PC-3 (cell line): ENCODE measurements around the gene DEGS1.

DNA sequence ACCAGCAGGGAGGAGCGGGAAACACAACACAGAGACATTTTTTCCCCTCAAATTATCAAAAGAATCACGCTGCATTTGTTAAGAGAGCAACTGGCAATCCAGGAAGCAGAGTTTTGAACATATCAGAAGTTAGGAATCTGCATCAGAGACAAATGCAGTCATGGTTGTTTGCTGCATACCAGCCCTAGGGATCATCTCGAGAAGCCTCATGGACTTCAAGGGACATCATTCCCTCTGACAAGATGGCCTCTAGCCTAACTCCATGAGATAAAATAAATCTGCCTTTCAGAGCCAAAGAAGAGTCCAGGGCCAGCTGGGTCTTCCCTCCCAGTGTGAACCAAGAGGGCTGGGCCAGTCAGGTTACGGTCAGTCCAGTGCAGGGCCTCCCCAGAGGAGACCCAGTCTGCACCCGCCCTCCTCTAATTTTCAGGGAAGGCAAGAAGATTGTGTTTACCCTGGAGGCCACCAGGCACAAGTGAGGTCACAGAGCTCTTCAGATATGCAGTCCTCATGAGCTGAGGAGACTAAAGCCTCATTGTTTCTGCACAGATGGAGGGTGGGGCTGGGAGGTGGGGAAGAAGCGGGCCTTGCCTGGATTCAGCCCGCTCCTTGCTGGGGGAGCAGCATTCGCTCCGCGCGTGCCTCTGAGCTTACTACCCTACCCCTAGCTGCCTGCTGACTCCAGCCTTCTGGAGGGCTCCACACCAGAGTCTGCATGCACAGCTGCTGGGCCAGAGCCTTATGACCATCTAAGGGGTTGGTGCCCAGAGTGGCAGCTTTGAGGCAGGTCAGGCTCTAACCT lies 52.8 kb downstream of the CAPN2 start:
- RAMPAGE, long total RNA = no peak

DNA sequence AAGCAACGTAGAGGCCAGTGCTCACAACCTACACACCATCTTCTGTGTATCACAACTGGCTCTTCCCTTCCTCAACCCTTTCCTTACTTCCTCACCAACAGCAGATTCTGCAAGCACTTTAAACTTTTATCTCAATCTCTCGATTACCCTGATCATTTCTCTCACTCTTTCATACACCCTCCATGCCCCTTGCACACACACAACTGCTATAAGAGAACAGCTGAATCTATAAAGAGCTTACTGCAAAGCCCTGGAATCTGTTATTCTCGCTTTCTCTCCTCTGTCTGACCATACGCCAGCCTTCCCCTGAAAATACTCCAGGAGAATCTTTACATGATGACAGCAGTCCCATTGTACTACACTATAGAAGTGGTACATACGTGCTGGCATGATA lies 62.4 kb downstream of the TP53BP2 start:
- RAMPAGE, long total RNA = no peak

GRCh38 chr1:223792111-223792667 lies 53.6 kb downstream of the TP53BP2 start:
- RAMPAGE, long total RNA = no peak

DNA sequence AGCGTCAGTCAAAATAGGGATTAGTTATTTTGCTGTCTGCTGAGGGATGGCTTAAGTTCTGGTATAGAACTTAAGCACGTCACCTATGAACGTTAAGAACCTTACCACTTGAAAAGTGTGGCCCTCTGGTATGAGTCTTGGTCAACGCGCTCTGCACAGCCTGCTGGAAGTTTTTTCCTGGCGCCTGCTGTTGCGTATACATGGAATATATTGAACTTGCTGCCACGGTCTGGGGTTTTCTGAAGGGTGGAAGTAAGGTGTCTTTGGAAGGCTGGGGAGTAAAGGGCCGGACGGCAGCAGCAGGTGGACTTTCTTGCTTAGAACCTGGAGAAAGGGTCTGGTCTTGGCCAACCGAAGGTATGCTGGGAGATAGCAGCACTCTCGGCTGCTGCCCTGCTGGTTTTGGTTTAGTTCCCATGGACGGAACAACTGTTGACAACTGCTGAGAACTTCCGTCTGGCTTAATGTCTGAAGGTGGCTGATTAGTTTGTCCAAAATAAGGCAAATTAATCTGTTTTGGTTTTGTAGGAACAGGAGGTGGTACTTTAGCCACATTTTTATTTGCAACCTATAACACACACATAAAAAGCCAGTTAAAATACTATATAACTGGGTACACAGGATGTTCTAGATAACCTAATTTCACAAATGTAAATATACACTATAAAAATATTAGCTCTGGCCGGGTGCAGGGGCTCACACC lies 47.5 kb downstream of the TP53BP2 start:
- RAMPAGE, long total RNA = no peak

- RAMPAGE, long total RNA = no peak
These were observed 102.2 kb upstream of the FBXO28 start for GRCh38 chr1:224011463-224012325.

- RAMPAGE, long total RNA = no peak
These were observed 99.5 kb upstream of the FBXO28 start for GRCh38 chr1:224014429-224014804.

- RAMPAGE, long total RNA = start-site peak on the plus strand at chr1:224183221-224183246, 333 and 154 reads in 2 replicates
These were observed at the start of gene DEGS1 for GRCh38 chr1:224182057-224183387. Gene DEGS1, plus strand, starts transcription at chr1:224183240.

DNA sequence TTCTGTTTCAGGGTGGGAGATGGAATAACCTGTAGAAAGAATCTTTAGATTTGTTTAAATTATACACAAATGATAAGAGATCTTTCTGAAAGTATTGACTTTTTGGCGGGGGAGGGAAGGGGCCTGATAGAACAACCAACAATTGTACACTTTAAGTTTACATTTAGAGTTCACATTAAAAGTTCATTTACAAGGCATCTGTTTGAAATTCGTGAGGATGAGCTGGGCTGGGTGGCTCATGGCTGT lies 3.7 kb downstream of the DEGS1 start:
- RAMPAGE, long total RNA = no peak

- RAMPAGE, long total RNA = no peak
These were observed 27.1 kb downstream of the DEGS1 start for GRCh38 chr1:224209977-224210706.

DNA sequence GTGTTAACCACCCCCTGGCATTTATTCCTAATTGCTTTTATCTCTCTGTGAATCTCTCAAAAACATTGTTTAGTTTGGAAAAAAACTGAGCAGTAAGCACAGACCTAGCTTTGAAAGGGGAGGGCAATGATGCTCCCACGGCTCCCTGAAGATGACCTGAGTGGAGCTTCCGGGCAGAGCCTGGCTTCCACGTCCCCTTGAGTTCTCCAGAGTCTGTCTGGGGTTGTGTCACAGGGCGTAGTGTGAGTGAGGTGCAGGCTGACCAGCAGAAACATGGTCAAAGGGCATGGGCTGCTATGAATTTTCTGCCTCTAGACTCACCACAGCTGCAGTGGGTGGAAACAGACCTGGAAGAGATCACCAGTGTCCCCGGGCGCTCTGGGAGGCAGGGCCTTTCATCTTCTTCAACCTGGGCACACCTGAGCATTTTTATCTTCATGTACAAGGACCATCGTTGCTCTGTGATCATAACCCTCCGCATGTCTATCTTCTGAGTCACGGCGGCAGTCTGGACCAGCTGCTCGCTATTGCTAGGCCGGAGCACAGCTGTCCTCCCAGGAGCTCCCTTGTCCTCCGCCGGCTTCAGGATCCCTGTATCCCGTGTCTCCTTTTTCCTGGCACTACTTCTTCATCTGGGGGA lies 29.5 kb downstream of the DEGS1 start:
- RAMPAGE, long total RNA = no peak

GRCh38 chr1:224219537-224219983 lies 36.5 kb downstream of the DEGS1 start:
- RAMPAGE, long total RNA = no peak

- RAMPAGE, long total RNA = no peak
These were observed 32.0 kb downstream of the CNIH4 start for GRCh38 chr1:224388593-224389193.

DNA sequence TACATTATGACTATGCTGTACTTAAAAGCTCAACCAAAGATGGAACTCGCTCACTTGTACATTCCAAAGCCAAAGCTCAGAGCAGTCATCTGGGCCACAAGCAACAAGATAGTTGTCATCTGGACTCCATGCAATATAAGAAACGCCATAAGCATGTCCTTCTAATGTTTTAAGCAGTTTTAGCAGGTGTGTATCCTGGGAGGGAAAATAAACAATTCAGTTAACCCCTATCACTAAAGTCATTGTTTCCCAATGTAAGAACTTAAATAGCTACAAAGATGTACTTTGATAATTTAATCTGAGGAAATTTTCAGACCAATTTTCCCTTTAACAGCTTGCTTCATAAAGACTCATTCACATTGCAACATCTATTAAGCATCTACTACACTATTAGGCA lies 30.2 kb downstream of the WDR26 start:
- RAMPAGE, long total RNA = no peak

DNA sequence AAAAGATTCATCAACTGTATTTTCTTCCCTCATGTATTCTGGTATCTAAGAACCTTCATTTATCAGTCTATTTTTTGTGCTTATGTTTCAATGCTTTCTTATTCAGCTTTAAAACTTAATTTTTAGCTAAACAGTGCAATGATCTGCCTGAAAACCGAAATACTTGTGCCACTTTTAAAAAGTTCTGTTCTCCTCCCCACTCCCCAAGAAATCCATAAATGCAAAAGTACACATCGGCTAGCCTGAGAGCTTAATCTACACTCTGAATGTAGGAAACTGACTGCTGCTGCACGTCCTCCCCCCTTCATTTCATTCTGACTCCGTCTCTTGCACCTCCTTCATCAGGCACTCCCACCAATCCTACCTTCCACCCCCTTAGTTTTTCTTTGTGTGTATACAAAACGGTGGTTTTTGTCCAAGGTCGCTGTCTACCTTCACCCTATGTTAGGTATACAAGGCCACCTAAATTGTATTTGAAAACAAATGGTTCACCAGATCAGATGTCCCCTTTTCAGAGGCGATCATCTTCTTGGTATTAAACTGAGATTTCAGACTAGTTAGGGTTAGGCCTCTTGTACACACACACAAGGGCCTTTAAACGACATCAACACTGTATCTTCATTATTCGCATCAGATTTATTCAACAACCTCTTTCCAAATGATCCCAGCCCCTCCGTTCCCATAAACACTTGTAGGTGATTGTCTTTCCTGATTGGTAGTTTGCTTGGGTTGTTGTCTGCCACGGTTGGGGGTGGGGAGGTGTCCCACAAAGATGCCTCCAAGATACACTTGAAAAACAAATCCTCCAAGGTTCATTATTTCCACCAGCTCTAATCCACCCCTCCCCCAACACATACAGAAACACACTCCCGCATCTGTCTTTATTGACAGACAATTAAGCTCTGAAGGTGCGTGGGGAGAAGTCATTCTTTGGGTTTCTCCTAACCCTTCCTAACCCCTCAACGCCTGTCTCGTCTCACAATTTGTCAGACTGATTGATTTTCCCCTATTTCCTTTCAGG lies 1.8 kb downstream of the WDR26 start:
- RAMPAGE, long total RNA = no peak

- RAMPAGE, long total RNA = no peak
These were observed 15.6 kb upstream of the WDR26 start for GRCh38 chr1:224450073-224450642.

DNA sequence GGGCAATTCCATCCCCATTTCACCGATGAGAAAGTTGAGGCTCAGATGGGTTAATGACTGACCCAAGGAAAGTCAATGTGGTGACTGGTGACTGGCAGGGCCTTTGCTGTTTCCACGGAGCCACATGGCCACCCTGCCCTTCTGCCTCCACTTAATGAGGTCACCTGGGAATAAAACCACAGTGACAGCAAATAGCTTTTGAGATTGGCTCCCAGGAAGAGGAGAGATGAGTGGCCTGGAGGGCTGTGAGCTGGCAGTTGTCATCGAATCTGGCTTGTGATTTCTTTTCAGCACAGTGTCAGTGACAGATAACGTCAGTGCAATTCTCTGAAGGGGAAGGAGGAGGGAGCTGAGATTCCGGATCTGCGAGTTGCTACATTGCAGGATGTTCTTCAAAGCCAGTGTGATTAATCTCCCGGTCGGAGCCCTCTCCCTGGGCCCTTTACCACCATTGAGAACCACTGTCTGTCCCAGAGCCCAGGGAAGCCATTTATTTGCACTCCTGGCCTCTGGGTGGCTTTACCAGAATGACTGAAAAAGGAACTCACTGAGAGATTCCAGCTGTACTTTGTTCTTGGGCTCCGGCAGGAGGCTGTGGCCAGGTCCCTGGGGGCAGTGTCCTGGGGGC lies 117.2 kb downstream of the CNIH3 start:
- RAMPAGE, long total RNA = no peak

- RAMPAGE, long total RNA = no peak
These were observed 26.2 kb downstream of the LBR start for GRCh38 chr1:225401615-225402145.

DNA sequence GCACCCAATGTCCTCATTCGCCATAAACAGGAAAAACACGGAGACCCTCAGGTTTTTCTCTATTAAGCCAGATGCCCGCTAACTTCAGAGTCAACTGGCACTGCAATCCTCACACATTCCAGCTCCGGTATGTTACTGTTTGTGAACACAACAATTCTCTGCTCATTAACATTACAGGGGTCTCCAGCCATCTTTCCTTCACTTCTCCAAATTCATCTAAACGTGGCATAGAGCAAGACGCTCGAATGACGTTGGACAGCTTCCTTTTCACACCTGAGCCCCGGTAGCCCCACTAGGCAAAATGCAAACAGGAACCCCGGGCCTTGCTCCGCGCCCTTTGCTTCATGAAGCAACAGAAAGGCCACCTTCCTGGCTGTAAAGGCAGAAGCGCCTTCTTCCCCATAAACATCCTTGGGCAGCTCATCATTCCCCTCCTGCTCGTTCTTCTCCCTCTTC lies 1.4 kb downstream of the LBR start:
- RAMPAGE, long total RNA = no peak

DNA sequence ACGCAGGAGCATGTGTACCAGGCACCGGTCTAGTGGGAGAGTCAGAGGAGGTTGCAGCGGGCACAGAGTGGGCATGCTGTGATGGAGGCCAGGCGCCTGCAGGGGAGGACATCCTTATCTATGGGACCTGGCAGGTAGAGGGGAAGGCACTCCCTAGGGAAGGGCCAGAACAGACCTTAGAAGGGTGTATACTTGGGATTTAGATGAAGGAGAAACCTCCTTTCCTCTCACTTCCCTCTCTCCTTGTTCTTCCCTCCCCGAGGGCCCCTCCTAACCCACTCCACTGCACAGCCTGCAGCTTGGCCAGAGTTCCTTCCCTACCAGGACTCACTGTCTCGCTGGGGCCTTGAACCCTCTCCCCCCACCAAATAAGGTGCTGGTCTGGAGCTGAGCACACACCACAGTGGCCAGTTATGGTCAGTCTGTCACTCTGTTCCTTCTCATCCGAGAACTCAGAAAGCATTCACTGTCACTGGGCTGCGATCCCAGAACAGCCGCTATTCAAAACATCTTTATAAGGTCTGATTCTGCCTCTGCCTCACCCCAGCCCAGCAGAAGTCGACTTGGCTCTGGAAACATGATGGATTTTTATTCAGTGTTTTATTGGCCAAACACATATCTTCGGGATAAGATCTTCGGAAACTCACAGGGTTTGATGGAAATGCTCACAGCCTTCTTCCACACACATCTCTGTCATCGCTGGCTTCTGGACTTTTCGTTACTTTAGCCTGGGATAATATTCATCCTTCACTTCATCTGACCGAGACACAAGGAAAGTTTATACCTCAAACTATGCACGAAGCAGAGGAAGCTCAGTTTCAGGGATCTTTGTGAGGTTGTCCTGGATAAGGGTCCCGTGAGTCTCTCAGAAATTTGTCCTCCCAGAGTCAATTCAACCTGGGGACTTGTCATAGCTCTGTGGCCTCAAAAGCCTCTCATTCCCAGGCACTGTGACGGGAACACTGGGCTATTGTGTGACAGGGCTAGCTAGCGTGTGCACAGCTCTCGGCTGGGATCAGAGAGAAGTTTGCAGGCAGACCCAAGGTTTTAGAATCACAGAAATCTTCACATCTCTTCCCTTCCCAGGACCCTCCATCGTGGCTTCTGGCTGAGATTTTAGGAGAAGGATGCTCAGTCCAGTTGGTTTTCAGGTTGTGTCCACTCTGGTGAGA lies 20.0 kb upstream of the LBR start:
- RAMPAGE, long total RNA = no peak

DNA sequence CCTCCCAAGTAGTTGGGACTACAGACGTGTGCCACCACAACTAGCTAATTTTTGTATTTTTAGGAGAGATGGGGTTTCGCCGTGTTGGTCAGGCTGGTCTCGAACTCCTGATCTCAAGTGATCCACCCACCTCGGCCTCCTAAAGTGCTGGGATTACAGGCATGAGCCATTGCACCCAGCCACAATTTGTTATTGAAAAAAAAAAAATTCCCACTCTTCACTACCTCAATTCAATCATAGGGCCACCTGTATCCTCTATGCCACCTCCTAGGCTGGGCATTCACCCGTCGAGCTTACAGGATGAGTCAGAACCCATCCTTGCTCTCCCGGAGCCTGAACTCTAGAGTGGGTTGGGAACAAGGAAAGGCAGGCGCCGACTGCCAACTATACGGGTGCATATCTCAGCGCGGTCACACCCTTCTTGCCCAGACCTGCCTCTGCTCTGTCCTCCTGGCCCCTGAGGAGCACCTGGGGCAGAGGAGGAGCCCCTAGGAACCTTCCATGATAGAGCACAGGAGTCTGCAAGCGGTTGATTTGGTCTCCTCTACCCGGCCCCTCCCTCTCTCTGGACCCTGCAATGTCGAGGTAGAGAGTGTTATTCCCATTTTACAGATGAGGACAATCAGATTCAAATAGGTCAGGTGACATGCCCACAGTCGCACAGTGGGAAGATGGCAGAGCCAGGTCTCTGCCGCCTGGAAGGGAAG lies 21.4 kb upstream of the LBR start:
- RAMPAGE, long total RNA = no peak